Sciatic nerve (tissue), 1 donor: ENCODE measurements around the genes FOXD4L4, PGM5 and PIP5K1B.

DNA sequence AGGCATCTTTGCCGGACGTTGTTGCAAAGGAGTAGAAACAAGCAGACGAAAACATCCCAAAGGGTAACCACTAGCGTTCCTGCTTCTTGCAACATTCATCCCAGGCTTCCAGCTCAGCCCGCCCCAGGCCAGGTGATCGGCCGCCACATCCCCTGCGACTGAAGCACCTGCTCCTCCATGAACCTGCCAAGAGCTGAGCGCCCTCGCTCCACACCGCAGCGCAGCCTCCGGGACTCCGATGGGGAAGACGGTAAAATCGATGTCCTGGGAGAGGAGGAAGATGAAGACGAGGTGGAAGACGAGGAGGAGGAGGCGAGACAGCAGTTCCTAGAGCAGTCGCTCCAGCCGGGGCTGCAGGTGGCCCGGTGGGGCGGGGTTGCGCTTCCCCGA, at the start of gene FOXD4L4:
Gene FOXD4L4 (plus strand): TSS at position 178 of the 390 bp plus-strand sequence.
- PRO-cap, result no peak

- PRO-cap, result no peak
Measured at GRCh38 chr9:65811875-65812348, 75.0 kb downstream of the FOXD4L4 start.

- PRO-cap, result no peak
Measured at GRCh38 chr9:66267623-66268007, 530.7 kb downstream of the FOXD4L4 start.

- PRO-cap, result no peak
Measured at GRCh38 chr9:66942325-66943248, 42.1 kb downstream of the ZNF658 start.

DNA sequence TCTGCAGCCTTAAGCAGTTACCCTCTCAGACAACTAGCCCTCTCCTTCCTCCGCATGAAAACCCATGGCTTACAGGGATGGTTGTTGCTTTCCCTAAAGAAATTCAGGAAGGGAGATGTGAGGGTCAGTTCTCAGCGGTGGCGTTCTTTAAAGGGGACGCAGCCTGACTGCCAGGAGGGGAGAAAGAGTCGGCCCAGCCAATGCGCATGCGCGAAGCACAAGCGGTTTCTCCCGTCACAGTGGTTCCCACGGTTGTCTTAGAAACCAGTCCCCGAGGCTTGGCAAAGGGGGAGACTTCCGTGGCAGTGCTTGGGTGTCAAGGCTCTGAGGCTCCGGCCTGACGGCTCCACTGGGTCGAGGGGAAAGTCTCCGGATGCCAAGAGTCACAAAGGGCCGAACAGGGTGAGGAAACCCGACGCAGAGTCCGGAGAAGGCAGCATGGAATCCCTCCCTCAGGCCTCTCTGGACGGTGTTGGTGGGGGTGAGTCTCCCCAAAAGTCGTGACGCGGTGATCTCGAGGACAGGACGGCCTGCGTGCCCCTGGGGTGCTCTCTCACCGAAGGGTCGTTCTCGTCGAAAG, 140.8 kb upstream of the ANKRD20A1 start:
- PRO-cap, result no peak

GRCh38 chr9:68356481-68357301, at the start of gene PGM5:
Gene PGM5 (plus strand): TSS chr9:68356611.
- PRO-cap, result unidirectional peak, plus-strand start at chr9:68356613; bidirectional peak, plus-strand start at chr9:68356709, minus-strand start at chr9:68356735

DNA sequence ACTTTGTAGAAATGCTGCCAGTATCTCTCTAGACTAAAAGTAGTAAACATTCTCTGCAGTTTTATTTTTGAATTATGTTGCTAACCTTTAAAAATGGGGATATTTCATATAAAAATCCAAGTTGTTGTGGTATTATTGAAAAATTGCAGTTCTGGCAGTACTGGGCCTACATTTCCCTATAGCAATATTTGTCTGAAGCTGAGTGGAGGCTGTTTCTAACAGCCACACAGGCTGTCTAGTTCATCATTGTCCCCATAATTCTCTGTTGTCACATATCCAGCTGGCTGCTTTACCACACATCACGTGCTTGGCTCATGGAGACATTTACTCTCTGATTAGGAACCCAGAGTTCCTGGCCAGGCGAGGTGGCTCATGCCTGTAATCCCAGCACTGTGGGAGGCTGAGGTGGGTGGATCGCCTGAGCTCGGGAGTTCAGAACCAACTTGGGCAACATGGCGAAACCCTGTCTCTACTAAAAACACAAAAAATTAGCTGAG, 81.3 kb downstream of the PGM5 start:
- PRO-cap, result no peak

- PRO-cap, result no peak
Measured at GRCh38 chr9:68547328-68547837, 6.7 kb upstream of the TMEM252 start.

GRCh38 chr9:68640810-68641091, 64.3 kb upstream of the PIP5K1B start:
- PRO-cap, result no peak

DNA sequence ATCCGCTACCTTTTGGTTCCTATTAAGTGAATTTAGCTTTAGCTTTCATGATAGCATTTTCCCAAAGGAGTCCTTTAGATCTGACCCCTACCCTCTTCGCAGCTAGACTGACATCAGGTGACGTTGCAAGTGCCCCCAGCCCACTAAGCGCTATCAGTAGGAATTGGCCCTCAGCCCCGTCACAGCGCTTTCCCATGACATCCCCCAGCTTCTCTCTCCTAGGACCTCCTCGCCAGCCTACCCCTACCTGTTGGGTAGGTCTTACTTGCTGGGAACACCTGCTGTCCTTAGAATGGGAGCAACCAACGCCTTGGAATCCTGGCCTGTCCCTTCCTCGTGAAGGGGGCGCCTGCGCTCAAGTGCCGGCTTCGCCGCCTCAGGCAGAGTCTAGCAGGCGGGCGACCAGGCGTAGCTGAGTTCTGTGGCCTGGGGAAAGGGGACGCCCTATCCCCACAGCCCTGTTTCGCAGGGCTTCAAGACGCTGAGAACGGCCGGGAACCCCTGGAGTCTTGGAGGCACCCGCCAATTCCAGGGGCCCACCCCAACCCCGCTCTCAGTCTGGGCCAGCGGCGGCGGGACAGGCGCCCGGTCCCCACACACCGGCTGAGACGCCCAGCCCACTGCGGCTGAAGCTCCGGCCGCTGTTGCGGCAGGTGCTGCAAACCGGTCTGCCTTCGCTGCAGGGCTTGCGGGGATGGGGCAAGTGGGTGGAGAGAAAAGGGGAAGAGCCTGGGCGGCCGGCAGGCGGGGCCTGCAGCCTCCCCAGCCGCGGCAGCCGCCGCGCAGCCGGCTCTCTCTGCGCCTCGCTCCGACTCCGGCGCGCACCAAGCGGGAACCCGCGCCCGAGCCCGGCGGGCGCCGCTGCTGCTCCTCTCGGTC, at the start of gene PIP5K1B:
Gene PIP5K1B (plus strand): TSS at position 793 of the 879 bp plus-strand sequence.
- PRO-cap, result bidirectional peak, plus-strand start at position 765 of the sequence, minus-strand start at position 670 of the sequence

DNA sequence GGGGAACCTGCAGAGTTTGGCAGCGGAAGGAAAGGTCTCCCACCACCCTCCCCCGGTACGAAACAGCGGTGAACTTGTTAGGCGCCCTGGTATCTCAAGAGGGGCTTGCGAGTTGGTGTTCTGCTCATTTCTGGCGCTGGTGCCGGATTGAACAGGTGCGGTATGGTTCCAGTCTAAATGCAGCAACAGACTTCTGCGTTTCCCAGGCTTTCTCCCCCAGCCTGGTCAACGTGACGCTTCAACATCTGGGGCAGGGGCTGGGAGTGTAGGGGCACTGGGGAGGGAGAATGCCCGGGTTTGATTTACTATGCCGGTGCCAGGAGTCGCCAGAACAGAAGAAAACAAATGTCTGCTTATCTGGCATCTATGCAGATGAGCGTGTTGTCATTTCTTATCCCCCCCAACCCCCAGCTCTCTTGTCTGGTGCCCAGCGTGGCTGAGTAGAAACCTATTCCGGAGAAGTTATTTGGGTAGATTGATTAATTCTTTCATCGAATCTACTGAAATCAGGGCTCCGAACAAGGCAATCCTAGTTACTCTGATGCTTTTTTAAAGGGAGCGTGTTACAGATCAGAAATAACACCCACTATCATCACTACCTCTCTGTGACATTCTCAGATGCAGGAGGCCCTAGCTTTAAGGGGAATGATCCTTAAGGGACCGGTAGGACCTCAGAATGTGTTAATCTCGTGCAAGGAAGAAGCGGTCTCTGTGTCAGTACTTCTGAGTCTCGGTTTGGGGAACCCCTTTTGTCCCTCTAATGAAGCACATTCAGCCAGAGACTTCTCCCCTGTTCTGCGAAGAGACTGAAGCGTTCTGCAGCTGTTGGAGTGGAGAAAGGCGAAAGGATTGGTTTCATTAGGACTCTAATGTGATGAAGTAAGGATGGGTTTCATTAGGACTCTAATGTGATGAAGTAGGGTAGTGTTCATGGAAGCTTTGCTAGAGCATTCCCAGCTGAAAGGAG, 1.3 kb downstream of the PIP5K1B start:
- PRO-cap, result no peak

GRCh38 chr9:68878213-68878732, 98.4 kb downstream of the PABIR1 start:
- PRO-cap, result no peak

- PRO-cap, result bidirectional peak, plus-strand start at chr9:68996691, minus-strand start at chr9:68996574
Measured at GRCh38 chr9:68996512-68996961, 17.4 kb downstream of the PRKACG start.

GRCh38 chr9:69036829-69037411, 1.4 kb downstream of the FXN start:
- PRO-cap, result no peak

GRCh38 chr9:69122504-69123364, 51.3 kb upstream of the TJP2 start:
- PRO-cap, result bidirectional peak, plus-strand start at chr9:69123090, minus-strand start at chr9:69122822

GRCh38 chr9:69131591-69132221, 42.4 kb upstream of the TJP2 start:
- PRO-cap, result no peak

DNA sequence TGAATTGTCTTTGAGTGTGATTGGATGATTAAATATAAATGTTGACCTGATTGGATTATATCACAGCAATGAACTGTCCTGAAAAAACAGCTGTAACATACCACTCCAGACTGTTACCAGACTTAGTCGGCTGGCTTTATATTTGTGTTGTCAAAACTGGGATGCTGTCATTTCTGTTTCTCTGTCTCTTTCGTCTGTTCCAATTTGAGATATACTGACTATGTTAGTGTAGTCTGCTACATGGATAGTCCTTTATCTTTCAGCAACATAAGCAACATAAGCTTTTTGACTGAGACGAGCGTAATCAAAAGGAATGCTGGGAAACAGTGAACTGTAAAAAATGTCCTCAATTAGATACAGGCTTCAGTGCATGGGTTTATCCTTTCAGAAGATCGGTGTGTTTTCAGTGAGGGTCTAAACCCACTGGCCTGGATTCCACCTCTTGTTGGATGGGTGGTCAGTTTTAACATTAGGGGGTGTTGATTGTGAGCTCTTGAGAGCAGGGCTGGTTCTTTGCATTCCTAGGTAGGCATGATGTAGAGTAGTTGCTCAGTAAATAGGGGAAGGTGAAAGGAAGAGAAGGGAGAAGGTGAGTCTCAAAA, 13.3 kb downstream of the TJP2 start:
- PRO-cap, result no peak

DNA sequence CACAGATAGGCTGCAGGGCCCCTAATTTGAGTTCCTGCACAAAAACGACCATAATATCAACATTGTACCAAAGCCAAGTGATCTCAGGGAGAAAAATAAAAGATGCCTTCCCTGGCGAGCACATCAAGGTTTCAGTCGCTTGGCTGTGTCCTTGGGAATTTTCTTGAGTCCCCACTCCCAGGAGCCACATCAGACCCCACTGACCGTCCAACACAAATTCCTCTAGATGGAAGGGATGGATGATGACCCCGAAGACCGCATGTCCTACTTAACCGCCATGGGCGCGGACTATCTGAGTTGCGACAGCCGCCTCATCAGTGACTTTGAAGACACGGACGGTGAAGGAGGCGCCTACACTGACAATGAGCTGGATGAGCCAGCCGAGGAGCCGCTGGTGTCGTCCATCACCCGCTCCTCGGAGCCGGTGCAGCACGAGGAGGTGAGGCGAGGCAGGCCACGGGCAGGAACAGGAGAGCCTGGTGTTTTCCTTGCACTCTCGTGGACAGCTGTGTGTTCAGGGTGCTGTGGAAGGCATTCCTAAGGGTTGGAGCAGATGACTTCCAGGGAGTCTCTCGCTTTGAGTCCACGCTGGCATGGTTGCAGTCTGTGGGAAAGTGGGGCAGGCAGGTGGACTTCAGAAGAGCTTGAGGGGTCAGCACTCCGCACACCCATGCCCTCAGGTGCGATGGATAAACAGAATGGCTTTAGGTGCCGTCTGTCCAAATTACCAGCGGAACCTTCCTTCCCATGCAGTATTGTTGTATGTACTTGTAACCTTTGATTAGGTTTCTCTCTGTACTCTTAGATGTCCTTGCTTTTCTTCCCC, 73.9 kb downstream of the TJP2 start:
- PRO-cap, result no peak

DNA sequence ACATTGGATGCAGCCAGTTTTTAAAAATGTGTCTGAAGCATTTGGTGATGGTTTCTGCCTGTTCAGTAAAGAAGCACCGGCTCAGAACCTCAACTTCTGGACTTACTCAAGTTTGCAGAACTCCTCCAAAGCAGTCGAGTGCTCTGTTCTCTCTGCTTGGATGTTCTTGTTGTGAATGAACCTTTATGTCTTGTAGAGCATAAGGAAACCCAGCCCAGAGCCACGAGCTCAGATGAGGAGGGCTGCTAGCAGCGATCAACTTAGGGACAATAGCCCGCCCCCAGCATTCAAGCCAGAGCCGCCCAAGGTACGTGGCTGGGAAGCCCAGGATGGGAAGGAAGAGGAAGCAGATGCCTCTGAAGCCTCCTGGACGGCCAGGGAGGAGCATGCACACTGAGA, 75.1 kb downstream of the TJP2 start:
- PRO-cap, result no peak

DNA sequence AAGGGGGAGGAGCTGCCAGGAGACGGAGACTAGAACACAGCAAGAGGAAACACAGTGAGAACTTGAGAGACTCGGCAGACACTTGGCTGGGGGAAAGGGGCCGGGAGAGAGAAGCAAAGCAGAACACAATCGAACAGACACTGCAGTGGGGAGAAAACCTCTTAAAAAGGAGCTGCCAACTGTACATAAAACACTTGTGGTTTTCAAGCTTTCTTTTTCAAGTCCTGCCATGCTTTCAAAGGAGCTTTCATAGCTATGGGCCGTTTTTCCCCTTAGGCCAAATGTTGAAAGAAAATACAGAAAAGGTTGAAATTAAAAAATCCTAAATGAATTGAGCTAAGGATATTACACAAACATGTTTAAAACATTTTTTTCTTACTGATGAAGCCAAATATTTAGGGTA, 151.1 kb downstream of the ENTREP1 start:
- PRO-cap, result unidirectional peak, plus-strand start at position 54 of the sequence